ENCODE measurements around a stretch of chr2.

DNA sequence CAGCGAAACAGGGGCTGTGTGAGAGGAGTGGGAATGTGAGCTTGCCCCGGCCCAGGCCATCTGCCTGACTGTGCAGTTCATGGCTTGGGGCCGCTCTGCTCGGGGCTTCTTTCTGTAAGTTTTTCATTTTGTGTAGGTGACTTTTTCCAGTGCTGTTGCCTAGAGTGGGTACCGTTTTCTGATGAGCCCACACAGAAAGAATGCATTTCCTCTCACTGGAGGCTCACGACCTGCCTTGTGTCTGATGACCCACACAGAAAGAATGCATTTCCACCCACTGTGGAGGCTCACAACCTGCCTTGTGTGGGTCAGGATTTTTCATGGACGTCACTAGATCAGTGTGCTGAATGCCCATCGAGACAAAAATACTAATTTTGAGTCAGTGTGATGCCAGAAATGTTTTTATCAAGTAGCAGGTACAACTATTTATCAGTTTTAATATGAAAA lies 104.6 kb downstream of the SNTG2 start:
- RRBS, result no CpG with 5 or more reads among the region's 8 CpGs

GRCh38 chr2:1227293-1227624 lies 186.0 kb upstream of the TPO start:
- RRBS, result no CpG with 5 or more reads among the region's 14 CpGs

DNA sequence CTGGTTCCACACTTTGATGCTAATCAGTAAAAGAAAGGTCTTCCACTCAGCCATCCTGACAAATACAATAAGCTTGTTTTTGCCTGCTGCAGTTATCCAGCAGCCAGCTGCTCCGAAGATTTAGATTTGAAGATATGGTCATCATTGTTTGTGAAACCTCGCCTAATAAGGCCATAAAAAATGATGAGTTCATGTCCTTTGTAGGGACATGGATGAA lies 168.6 kb upstream of the TPO start:
- RRBS, result no CpG with 5 or more reads among the region's 2 CpGs

DNA sequence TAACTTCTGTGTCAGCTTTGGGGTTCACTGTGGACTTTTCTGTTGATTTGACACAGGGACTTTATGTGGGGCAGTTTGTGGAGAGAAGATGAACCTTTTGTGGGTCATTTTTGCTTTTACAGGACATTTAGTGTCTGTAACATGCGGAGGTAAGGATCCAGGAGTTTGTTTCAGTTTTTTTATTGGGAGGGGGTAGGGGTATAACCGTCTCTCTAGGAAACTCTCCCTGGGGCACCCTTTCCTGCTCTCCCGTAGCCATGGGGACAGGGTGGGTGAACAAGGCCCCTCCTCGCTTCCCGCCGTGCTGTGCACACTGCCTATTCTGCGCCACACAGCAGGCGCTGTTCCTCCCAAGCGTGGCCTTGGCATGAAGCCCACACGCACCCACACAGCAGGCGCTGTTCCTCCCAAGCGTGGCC lies 46.9 kb upstream of the TPO start:
- RRBS, result no CpG with 5 or more reads among the region's 12 CpGs

GRCh38 chr2:1645341-1646065 lies 98.8 kb downstream of the PXDN start:
- RRBS, result no CpG with 5 or more reads among the region's 20 CpGs

- RRBS, result 5% methylated on average over 6 of the region's 24 CpGs
Measured at GRCh38 chr2:1745076-1745823, 935 bp upstream of the PXDN start.

- RRBS, result 36% methylated on average over 2 of the region's 36 CpGs
Measured at GRCh38 chr2:1842744-1843219, 98.5 kb upstream of the PXDN start.

DNA sequence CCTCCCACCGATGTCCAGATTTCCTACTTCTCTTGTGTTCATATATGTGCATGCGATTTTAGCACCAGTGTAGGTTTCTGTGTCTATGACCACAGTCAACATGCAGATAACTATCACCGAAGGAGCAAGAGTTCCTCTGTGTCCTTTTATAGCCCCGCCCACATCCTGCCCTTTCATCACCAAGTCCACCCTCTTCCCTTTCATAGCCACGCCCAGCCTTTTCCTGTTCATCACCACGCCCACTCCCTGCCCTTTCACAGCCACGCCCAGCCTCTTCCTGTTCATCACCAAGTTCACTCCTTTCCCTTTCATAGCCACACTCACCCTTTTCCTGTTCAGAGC lies 274.0 kb downstream of the MYT1L start:
- RRBS, result no CpG with 5 or more reads among the region's 7 CpGs

- RRBS, result 25% methylated on average over 11 of the region's 35 CpGs
Measured at GRCh38 chr2:2665065-2666032, 334.3 kb upstream of the MYT1L start.

DNA sequence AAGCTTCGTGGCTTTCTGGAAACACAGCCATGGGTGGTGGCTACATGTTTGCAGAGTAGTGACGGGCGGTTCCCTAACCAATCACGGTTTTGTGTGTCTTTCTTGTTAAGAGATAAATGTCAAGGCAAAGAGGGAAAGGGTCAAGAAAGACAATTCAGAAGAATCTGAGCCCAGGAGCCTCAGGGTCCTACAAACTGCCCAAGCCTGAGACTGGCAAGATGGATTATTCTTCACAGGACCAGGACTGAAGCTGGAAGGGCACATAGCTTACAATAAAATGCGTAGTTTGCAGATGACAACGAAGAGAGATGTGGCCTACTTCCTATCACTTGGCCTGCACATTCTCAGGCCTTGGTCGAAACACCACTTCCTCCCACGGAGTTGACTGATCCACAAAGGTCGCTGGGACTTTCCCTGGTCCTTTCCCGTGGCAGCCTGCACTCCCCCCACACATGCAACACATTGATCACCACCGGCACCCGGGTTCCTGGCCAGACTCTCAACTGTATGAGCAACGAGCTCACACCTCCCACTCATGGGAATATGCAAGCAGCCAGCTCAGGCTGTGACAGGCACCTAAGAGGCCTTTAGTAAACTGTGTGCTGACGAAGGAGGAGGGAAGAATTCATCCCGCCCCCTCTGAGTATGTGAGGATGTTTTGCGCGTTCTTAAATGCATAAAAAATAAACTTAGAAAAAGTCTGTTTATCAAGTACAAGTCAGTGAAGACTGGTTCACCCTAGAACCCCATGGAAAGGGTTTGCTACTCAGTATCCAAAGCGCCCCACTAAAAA lies 154.6 kb downstream of the EIPR1 start:
- RRBS, result no CpG with 5 or more reads among the region's 18 CpGs

DNA sequence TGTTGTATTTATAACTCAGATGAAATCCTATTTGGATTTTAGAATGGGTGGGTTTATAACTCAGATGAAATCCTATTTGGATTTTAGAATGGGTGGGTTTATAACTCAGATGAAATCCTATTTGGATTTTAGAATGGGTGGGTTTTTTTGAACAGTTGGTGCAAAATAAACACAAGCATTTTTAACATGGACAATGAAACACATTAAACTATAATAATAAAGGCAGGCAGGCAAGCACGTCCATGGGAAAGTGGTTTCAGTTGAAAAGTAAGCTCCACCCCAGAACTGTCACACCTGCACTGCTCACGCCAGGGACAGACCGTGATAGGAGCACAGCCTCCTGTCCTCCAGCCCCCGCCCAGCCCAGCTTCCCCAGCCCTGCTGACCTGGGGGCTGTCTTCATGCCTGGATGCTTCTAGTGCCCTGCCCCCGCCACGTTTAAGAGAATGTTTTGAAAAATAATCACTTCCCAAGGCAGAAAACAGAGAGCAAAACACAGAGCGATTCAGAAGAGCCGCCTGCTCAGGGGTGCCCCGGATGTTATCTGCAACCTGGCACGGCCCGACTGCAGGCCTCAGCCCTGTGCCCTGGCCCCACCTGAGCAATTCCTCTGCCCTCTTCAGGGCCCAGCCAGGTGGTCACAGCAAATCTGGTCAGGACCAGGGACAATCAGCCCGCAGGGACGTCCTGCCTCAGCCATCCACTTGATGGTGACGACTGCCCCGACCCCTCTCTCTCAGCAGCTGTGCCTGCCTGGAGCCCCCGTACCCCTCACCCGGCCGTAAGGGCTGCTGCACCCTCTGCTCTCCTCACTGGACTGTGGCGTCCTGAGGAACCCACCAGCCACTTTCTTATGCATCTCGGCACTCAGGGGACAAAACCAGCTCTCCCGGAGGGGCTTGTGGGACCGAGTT lies 30.5 kb downstream of the ADI1 start:
- RRBS, result 91% methylated on average over 5 of the region's 22 CpGs

GRCh38 chr2:3492682-3493545 lies 26.4 kb downstream of the ADI1 start:
- RRBS, result 6% methylated on average over 11 of the region's 35 CpGs

GRCh38 chr2:3557282-3557481 lies 951 bp downstream of the RNASEH1 start:
- RRBS, result no CpG with 5 or more reads among the region's 5 CpGs

- RRBS, result no CpG with 5 or more reads among the region's 1 CpG
Measured at GRCh38 chr2:4760933-4761229, 931.3 kb upstream of the SOX11 start.

DNA sequence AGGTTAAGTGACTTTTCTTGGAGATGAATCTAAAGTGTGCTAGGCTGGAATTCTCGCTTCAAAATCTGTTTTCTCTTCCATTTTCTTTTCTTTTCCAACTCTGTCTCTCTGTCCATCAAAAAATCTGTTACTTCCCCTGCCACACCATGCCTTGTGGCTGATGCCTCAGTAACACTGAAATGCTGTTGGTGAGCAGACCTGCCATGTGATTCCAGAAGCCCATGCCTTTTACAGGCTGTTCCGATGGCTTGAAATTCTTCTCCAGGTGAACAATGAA lies 633.2 kb upstream of the SOX11 start:
- RRBS, result no CpG with 5 or more reads among the region's 2 CpGs

DNA sequence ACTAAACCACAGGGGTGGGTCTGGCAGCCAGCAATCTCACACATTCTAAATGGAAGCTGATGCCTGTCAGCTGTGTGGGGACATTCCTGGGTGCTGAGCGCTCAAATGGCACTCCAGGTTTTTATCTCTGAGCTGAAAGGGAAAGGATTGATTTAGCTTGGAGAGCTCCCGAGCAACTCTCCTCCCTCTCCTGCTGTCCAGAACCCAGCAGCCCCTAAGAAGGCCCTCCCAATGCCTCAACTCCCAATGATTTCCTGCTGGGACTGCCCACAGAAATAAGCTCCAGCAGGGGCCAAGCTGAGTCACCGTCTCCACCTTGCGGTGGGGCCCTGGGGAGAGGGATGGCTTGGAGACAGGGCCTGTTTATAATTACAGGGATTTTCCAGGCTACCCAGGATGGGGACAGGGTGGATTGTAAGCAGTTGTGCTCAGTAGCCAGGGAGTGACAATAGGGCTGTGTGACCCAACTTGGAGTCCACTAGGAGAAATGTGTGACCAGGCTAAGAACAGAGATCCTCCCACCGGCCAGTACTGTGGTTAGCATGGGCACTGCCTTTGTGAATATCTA lies 223.1 kb downstream of the SOX11 start:
- RRBS, result no CpG with 5 or more reads among the region's 5 CpGs

- RRBS, result no CpG with 5 or more reads among the region's 9 CpGs
Measured at GRCh38 chr2:6992106-6992503, 74.9 kb downstream of the RNF144A start.

DNA sequence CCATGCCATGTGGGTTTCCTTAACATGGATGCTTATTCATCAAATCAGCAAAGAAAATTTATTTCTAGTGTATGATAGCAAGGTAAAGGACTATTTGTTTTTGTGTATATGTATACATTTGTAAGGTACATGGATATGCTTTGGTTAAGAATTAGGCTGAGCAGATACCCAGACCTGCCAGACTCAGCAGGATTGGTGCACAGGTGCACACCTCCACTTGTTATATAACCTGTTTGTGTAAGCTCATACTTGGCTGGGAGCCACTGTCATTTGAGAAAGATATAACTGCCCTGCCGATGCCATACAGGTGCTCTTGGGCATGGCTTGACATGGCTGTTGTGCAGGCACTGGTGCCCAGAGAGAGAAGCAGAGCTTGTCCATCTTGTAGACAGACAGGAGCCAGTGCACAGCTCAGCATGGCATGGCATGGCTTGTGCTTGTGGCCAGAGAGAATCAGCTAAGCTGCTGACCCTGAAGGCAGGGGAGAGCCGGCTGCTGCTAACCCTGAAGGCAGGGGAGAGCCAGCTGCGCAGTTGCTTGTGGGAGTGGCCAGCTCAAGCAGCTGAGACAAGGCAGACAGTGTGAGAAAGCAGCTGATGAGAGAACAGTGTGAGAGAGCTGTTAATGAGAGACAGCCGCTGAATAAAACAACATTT lies 136.5 kb downstream of the RNF144A start:
- RRBS, result no CpG with 5 or more reads among the region's 4 CpGs

- RRBS, result no CpG with 5 or more reads among the region's 7 CpGs
Measured at GRCh38 chr2:7450774-7451262, 533.6 kb downstream of the RNF144A start.

DNA sequence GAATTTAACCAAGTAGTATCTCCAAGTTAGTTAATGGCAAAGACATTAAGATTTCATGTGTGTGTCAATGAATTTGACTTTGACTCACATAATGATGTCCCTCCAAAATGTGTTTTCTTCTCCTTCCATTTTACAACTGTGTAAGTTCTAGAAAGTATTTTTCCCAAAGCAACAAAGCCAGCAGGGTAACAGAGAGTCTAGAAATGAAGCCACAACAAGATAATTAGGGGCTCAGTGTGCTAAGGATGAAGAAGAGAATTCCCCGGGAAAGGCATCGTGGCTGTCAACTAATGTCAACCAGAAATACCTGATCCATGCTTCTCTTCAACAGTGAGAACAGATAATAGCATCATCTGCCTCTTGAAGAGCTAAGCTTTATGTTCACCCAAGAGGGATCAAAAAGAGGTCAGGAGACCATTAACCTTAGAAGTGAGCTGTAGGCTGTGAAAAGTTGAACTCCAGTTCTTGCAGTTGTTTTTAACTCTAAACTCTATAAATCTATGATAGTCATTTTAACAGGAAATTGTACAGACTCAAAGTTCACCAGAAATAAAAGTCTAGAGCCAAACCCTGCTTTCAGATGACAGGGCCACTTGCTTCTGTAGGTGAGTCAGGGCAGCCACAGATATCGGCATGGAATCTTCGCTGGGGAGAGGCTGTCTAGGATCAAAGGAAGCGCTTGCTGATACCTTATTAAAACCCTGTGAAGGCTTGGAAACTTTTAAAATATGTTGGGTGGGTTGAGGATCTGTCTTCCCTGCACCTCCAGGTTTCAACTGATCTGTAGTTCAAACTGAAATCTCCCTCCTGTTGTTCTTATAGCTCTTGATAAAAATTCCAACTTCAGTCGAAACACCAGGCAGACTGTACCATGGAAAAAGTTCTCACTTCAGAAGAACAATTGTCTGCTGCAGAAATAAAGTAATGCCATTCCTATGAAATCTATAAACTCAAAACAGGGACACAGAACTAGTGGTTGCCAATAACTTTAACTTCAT lies 540.6 kb upstream of the ID2 start:
- RRBS, result no CpG with 5 or more reads among the region's 6 CpGs

Data from hTERT-HM (cell line).